Thoracic aorta (tissue), 1 donor: Measurements from ENCODE around the gene USP50.

DNA sequence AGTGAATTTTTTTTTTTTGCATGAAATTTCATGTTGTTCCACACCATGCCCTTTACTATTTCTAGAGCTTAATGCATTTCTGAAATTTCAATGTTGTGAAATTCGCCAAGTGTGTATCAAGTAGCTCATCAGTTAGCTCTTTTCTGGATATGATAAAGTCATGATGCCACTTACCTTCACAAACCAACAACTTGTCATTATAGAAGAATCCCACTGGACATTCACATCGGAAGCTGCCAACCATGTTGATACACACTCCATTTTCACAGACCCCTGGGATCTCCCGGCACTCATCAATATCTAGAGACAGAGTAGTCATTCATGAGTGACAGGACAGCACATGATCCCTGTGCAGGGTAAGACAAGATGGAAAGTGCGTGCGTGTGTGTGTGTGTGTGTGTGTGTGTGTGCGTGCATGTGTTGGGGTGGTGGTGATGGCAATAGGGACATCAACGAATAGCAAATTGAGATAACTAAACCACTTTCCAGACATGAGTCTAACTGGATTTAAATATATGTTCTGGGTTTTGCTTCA, 125.3 kb downstream of the DUT start:
- RAMPAGE, long total RNA = no peak

DNA sequence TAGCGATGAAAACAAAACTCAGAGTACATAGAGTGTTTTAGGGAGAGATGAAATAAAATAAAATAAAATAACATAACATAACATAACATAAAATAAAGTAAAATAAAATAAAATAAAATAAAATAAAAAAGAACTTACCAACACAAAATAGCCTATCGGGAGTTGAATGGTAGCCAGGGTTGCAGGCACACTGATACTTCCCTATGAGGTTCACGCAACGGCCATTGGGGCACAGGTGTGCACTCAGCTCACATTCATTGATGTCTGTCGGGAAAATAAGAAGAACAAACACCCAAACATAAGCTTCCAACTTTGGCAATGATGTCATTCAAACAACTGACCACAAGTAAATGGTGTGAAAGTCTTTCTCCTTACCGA, 155.7 kb downstream of the DUT start:
- RAMPAGE, long total RNA = no peak

DNA sequence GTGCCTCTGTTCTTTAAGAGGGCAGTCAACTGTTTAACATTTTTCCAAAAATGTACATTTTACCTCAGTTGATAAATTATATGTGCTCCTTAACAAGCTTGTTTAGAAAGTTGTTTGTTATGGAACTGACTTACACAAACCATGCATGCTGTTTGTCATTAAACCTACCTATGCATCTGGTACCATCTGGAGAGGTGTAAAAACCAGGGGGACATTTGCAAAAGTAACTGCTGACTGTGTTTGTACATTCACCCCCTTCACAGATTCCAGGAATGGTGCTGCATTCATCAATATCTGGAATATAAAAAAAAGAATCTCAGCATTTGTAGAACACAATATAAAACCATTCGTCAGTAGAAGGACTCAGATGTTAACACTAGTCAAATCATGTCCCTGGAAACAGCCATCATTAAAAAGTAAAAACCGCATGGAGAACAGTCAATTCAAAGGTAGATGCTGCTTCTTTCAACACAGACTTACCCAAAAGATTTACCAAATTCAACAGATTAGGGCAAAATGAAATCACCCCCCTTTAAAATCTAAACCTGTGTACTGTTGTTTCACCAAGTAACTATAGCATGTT, 119.5 kb downstream of the FBN1 start:
- RAMPAGE, long total RNA = no peak

DNA sequence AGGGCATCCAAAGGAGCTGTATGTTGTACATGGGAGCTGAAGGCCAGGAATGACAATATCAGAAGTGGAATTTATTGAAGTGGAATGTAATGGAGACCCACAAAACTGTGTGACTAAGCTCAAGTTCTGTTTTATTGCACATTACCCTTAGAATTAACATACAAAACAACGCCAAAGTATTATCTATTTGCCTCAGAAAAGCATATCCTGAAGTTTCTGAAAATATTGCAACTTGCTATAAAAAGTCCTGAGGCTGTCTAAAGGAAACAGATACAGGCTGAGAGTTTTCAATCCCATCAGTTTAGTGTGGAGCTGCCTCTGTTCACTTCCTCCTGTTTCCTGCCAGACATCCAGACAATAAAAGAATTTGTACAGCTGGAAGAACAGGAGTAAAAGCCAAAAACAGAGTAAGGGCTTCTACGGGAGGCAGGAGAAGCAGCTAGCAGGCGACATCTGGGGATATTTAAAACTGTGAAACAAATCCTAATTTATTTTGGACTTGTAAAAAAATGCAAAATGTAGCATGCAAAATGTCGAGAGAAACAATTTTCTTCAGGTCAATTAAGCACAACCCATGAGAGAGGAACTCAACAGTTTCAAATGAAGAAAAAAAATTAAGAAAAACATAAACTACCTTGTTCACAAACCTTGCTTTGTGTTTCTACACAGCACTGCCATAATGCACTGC, 108.7 kb downstream of the FBN1 start:
- RAMPAGE, long total RNA = no peak

- RAMPAGE, long total RNA = no peak
These were observed 42.8 kb downstream of the FBN1 start for GRCh38 chr15:48602639-48603219.

DNA sequence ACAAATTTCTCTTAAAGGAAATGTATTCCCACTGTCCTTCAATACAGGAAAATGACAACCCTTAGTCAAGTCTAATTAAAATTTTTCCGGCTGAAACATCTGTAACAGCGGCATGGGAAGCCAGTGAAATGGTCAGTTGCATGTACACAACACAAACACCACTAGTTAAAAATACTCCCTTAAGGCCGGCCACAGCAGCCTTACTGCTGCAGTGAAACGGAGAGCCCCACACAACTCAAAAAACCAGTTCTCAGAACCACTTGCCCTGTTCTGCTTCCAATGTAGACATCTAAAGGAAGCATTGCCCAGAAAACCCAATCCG, 1.8 kb downstream of the FBN1 start:
- RAMPAGE, long total RNA = no peak

DNA sequence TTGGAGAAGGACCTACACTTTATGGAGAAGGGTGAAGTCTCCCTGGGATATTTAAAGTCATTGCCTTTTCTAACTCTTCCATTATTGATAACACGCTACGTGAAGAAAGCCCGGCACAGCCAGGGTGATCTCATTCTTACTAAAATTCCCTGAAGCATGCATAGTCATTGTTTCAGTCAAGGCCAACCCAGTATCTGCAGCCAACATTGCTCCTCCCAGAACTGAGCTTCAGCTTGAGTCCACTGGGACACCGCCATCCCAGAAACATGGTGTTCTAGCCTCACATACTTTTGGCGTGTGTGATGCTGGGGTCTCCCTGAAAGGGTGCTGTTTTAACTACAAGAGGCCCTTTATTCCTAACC, 25.8 kb upstream of the FBN1 start:
- RAMPAGE, long total RNA = no peak

DNA sequence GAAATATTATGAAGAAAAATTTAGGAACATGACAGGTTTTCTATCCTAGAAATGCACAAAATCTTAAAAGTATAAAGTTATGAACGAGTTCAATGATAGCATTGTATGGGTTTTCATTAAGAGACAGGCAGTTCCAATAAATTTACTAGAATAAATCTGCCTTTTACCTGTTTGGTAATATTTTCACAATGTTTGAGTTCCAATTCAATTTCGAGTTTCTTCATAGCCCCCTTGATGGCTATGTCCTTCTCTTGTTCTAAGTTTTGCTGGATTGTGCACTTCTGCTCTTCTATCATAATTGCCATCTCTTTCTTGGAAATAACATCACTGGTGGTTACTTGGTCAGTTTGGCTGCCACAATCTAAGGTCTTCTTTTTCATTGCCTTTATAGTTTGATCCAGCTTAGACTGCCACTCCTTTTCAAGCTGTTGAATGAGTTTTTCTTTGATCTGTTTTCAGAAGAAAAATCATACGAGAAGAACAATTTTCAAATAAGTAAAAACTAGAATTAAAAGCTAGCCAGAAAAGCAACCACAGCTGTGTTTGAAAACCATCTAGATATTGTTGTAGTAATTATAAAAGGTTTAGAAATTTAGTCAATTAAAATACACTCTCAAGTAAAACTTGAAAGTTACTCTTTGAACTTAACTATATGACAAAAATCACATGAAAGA, 48.5 kb downstream of the CEP152 start:
- RAMPAGE, long total RNA = start-site peak on the minus strand centred at position 352 of the sequence, 199 bp wide, 6 reads

DNA sequence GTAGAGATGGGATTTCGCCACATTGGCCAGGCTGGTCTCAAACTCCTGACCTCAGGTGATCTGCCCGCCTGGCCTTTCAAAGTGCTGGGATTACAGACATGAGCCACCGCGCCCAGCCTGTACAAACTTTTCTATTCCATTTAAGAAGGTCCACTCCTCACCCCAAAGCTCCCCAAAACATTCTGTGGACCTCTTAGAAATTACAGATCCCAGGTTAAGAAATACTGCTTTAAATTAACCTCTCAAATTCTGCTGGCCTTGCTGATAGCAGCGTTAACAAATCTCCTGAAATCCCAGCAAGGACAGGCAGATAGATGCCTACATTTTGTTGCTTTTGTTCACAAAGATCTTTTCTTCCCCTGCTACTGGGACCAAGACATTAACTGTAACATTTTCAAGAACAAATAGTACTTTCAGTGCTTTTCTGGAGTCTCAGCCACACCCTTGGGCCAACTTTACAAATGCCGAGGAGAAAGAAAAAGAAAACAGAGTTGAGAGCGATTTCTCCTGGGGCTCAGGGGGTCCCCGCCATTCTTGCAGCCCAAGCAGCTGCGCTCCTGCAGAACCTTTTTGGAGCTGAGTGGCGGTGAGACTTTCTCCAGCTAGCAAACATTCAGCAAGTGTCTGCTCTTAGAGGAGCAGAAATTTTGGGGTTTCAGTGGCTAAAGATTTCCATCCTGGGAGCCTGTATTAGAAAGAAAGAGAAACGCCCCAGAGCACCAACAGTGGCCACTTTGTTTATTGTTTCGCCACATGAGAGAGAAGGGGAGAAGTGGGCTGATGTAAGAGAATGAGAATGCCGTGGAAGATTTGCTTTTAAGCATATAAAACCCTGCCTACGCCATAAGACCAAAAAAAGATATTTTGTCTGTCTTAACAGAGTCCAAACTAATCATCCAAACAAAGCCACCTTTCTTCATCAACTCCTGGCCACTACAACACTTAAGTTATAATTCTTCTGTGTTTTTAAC, 18.9 kb downstream of the EID1 start:
- RAMPAGE, long total RNA = no peak

DNA sequence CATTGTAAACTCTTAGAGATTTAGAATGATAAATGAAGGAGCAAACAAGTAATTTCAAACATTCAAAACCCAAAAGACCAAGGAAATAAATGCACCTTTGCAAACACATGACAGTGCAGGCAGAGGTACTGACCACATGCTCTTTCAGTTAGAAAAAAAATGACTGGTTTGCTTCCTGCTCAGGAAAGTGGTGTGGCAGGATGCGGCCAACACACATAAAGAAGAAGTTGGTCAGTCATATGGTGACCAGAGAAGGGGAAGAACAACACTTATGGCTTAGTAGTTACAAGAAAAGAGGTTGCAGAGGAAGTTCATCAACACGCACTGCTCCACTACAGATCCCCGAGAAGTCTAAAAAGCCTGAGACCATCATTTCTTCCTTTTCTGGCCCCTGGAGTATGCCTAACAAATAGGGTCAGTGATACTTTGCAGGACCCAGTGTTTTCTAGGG, 11.4 kb downstream of the ATP8B4 start:
- RAMPAGE, long total RNA = no peak

DNA sequence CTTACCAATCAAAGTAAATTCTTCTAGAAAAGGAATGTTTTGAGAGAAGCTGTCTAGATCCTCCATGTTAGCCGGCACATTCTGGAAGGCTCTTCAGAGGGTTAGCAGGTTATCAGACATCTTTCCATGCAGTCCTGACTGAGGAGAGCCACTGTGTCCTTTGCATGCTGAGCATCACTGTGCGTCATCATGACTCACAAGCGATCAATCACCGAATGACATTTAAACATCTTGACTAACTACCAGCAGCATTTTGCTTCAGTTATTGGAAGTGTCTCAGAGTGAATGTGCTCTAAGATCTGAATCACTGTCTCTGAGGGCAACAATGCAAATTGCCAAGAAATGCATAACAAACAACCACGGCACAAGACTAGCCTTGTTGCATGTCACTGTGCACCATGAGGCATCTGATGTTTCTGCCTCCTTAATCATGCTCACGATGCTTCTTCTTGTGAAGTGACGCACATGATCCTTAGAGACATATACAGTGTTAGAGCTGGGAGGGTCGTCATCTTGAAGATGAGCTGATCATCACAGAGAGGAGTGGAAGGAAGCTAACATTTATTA, 18.3 kb upstream of the ATP8B4 start:
- RAMPAGE, long total RNA = no peak

DNA sequence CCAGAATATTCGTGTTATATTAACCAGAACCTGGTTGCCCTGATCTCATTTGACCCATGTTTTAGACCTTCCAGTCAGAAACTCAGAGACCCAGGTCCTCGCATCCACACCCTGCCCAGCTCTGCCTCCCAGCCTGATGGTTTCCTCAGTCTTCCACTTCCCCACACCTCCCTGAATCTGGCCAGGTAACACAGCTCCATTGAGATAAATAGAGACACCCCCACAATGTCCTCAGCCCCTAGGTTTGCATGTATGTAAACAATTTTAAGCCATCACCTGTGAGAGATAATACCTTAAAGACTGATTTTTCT, 27.1 kb downstream of the HDC start:
- RAMPAGE, long total RNA = no peak

GRCh38 chr15:50355998-50356342, 972 bp upstream of the GABPB1 start:
- RAMPAGE, long total RNA = no peak

DNA sequence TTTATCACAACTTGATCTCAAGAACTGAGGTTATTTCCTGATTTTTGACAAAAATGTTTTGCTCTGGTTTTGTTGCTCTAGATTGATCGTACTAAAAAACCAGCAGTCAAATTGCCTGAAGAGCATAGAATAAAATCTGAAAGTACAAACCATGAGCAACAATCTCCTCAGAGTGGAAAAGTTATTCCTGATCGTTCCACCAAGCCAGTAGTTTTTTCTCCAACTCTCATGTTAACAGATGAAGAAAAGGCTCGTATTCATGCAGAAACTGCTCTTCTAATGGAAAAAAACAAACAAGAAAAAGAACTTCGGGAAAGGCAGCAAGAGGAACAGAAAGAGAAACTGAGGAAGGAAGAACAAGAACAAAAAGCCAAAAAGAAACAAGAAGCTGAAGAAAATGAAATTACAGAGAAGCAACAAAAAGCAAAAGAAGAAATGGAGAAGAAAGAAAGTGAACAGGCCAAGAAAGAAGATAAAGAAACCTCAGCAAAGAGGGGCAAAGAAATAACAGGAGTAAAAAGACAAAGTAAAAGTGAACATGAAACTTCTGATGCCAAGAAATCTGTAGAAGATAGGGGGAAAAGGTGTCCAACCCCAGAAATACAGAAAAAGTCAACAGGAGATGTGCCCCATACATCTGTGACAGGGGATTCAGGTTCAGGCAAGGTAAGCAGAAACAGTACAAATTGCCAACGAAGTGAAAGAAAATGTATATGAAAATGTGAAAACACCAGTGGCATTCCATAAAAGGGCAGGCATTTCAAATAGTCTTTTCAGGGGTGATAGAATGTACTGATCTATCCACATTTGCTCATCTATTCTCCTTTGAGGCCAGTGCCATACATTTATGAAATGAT, 57.4 kb downstream of the USP8 start:
- RAMPAGE, long total RNA = no peak

GRCh38 chr15:50546446-50546968, at the start of gene USP50:
USP50 (minus strand) TSS chr15:50546666.
- RAMPAGE, long total RNA = no peak

- RAMPAGE, long total RNA = no peak
These were observed 1.6 kb upstream of the AP4E1 start for GRCh38 chr15:50906785-50907310.

DNA sequence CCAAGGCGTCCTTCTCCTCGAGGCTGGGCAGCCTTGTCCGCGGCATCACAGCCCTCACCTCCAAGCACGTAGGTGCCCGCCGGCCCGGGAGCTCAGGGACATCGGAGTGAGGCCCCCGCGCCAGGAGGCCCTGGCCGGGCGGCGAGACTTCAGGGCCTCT, 258 bp downstream of the AP4E1 start:
- RAMPAGE, long total RNA = no peak

DNA sequence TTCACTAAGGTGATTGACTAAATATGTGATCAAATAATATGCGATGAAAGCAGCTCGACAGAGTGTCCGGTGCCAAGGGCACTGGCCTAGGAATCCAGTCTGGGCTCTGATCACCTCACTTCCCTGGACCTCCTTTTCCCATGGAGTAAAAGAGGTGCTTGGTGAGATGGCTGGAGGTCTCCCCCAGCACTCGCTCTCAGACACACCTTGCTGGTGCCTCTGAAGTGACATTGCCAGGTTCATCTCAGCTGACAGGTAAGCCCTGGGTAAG, 65.3 kb upstream of the TNFAIP8L3 start:
- RAMPAGE, long total RNA = no peak

GRCh38 chr15:51163196-51163414, 68.4 kb upstream of the TNFAIP8L3 start:
- RAMPAGE, long total RNA = no peak

DNA sequence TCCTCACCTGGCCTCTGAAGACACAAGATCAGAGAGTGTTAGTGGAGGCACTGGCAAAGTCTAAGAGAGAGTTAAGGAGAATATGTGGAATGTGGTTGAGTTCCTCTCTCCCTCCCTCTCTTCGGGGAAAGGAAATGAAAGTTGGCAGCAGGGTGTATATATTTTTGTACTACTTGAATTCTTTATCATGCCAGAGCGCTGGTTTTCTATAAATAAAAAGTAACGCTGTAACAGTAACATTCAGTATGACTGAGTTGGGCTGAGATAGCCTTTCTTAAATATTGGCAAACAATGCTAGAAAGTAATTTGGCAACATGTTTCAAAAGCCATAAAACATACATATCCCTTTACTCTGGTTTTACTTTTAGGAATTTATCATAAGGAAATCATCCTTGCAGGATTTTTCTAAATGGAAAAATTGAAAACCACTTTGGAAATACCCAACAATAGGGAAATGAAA, 77.5 kb upstream of the TNFAIP8L3 start:
- RAMPAGE, long total RNA = no peak